Measurements from ENCODE around the genes TRIM72, PYDC1, ARMC5 and SLC5A2.

- RRBS = no CpG with 5 or more reads among the region's 7 CpGs
Observed at GRCh38 chr16:30839207-30839997, 52.4 kb upstream of the ZNF629 start.

DNA sequence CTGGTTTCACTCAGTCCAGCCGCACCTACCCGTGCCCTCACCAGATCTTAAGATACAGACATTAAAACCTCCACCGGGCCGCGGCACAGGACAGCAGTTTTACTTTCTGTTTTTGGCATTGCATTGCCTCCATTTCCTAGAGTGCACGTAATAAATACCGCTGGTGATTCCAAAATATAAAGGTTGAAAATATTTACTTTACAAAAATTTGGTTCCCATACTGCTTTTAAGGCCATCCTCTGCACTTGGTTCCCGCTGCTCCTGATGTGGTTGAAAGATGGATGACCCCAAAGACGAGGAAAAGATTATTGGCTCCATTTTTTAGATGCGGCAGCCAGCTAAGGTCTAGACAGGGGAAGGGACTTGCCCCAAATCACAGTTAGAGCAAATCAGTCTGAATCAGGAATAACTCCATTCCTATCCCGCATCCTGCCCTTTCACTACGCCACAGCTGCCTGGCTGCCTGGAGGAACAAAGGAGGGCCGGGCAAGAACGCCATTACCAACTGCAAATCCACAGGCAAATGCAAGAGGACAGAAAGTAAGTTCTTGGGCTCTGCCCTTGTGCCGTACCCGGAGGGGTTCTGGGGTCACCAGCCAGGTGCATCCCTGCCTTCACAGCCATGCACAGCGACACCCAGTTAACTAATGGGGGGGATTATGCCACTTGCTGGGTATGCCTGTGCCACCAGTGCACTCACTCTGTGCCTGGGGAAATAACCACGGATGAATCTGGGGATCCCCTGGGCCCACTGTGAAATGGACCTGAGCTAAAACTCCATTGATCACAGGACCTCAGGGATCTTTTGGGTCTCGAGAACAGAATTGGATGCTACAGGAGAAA lies 18.1 kb downstream of the BCL7C start:
- RRBS = 7% methylated on average over 4 of the region's 19 CpGs

- RRBS = 11% methylated on average over 17 of the region's 54 CpGs
Observed at GRCh38 chr16:30947783-30948902, 725 bp upstream of the ORAI3 start.

DNA sequence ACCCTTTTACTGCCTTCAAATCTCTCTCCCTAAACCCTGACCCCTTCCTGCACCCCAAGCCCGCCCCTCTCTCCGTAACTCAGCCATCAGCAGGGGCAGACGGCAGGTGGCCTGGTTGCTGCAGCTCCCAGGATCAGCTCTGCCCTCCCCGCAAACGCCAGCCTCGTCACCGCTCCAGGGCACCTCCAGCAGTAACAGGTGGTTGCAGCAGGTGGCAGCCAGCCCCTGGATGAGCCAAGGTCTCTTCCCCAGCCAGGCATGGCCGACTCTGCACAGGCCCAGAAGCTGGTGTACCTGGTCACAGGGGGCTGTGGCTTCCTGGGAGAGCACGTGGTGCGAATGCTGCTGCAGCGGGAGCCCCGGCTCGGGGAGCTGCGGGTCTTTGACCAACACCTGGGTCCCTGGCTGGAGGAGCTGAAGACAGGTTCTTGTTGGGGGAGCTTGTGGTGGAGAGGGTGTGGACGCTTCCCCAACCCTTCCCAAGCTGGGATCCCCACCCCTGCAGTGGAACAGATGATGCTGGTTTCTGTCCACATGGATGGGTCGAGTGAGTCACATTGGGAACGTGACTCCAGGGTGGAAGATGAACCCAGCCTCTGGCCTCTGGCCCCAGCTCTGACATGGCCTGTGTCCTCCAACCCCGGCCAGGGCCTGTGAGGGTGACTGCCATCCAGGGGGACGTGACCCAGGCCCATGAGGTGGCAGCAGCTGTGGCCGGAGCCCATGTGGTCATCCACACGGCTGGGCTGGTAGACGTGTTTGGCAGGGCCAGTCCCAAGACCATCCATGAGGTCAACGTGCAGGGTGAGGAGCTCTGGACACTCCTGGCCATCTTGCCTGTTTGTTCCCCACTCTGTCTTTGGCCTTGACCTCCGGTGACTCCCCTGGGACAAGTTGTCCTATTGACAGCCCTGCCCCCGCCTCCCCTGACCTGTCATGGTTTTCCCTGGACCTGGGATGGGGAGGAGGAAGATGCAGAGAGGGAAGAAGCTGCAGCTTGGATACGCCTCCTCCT lies 701 bp downstream of the HSD3B7 start:
- RRBS = no CpG with 5 or more reads among the region's 26 CpGs

DNA sequence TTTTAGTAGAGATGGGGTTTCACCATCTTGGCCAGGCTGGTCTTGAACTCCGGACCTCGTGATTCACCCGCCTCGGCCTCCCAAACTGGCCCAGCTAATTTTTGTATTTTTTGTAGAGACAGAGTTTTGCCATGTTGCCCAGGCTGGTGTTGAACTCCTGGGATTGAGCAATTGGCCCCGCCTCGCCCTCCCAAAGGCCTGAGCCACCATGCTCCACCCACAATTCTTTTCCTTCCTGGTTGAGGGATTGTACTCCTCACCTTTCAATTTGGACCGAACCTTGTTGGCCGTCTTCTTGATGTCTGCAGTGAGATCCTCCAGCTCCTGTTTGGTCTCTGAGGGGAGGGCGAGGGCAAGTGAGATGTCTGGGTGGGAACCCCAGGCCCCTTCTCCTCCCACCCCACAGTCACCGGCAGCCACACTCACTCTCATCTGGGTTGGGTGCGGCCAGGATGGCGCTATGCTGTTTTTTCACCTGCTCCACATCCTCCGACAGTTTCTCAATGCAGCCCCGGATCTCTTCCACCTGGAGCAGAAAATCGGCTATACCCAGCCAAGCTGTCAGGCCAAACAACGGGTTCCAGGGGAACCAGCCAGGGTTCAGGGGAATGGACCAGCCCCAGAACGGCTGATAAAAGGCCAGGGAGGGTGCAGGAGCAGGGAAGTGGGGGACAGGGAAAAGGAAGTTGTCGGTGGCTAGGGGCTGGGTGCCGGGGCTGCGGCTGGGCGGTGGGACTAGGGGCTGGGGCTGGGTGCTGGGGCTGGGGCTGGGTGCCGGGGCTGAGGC lies 9.6 kb downstream of the STX1B start:
- RRBS = 90% methylated on average over 8 of the region's 22 CpGs

DNA sequence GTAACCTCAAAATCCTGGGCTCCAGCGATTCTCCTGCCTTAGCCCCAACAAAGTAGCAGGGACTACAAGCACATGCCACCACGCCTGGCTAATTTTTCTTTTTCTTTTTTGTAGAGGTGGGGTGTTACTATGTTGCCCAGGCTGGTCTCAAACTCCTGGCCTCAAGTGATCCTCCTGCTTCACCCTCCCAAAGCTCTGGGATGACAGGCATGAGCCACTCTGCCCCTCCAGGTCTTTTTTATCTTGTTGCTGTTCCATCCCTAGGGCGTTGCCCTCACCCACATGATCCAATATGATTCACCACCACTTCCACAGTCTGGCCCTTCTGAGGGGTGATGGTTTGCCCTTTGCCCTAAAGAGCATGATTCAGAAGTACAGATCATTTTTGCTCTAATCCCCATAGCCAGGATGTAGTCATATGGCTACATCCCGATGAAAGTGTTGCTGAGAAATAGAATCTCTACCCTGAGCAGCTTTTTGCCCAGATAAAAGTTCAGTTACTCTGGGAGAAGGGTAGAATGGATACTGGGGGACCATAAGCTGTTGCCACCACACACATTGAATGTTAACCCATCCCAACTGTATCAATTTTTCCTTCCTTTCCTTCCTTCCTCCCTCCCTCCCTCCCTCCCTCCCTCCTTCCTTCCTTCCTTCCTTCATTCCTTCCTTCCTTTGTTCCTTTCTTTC lies 18.8 kb downstream of the STX4 start:
- RRBS = no CpG with 5 or more reads among the region's 4 CpGs

- RRBS = no CpG with 5 or more reads among the region's 9 CpGs
Observed at GRCh38 chr16:31071509-31072535, 2.2 kb downstream of the ZNF668 start.

DNA sequence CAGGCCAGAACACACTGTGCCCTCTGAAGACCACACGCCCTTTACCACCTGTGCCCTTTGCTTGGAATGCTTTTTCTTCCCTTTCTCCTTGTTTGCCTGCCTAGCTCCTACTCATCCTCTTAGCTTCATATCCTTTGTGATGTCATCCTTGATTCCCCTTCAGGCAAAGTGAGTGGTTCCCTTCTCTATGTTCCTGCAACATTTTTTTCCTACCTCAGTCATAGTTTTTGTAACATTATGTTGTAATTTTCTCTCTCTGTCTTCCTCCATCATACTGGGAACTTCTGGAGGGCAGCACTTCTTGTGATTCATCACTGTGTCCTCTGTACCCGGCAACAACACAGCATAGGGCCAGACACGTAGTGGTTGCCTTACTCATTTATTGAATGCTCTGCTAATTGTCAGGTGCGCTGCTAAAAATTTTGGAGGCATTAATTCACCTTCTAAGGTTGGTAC lies 973 bp downstream of the KAT8 start:
- RRBS = no CpG with 5 or more reads among the region's 4 CpGs

DNA sequence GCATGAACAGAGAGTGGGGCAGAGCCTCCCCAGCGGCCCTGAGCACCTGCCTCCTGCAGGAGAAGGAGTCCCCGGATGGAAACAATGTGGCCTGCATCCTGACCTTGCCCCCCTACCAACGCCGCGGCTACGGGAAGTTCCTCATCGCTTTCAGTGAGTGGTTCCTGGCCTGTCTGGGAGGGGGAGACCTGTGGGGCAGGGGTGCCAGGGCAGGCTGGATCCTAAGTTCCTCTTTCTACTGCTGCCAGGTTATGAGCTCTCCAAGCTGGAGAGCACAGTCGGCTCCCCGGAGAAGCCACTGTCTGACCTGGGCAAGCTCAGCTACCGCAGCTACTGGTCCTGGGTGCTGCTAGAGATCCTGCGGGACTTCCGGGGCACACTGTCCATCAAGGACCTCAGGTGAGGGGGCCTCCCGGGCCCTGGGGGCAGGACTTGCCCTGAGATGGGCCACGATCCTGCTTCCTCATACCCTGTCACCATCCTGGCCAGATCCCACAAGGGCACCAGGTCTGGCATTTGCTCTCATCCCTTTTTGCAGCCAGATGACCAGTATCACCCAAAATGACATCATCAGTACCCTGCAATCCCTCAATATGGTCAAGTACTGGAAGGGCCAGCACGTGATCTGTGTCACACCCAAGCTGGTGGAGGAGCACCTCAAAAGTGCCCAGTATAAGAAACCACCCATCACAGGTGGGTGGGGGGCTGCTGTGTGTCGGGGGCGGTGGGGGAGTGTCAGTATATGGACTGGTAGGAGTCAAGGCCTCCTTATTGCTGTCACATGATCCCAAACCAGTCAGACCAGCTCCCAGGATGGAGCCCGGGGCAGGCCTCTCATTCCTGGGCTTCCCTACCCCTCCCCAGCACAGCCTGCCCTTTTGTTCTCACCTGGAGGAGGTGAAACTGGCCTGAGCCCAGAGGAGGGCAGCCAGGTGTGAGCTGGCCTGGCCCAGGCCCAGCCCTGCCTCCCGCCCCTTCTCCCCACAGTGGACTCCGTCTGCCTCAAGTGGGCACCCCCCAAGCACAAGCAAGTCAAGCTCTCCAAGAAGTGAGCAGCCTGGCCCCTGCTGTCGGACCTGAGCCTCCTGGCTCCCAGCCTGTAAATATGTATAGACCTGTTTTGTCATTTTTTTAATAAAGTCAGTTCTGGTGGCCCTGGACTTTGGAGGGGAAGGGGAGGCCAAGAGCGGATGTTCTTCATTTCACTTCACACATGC lies 4.9 kb downstream of the PRSS8 start:
- RRBS = 95% methylated on average over 3 of the region's 22 CpGs

DNA sequence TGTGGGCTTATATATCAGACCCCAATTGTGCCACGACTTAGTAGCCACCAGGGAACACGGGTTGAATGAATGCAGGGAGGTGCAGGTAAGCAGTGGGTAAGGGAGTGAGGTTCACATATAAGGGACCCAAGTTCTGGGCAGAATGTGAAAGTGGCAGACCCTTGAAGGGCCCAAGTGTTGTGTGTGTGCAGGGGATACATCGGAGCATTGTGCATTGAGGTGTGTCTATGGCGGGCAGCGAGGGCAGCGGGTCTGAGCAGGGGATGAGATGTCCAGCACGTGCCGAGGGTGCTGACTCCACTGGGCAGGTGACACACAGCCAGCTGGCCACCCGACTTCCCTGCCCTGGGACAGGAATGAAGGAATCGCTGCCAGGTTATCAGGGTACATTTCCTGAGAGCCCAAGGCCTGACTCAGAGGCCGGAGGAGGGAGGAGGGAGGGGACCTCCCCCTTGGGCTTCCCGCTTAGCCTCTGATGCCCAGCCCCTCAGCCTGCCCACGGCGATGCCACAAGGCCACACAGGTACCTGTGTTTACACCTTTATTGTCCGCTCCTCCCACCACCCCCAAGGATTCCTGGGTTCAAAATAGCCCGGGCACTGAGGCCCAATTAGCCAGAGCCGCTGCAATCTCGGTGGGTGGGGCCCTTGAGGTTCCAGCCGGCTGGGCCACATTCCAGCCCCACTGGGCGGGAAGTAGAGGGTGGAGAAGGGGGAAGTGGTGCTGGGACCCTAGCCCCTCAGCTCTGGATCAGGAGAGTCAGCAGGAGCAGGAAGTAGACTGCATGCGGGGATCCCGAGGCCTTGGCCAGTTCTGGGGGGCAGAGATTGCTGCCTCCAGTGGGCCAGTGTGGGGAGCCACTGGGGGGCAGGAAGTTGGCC lies 3.1 kb upstream of the PRSS8 start:
- RRBS = 8% methylated on average over 4 of the region's 22 CpGs

DNA sequence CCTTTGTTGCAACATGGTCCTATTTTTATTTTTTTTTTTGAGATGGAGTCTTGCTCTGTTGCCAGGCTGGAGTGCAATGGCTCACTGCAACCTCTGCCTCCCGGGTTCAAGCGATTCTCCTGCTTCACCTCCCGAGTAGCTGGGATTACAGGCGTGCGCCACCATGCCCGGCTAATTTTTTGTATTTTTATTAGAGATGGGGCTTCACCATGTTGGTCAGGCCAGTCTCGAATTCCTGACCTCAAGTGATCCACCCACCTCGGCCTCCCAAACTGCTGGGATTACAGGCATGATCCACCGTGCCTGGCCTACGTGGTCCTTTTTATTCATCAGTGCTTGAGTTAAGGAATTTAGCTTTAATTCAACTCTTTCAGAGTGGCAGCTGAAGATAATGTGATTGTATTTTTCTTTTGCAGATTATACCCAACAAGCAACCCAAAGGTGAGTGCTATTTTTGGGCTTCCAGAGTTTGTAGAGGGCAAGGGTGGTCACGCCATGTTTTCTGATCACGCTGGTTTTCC lies 2.1 kb downstream of the FUS start:
- RRBS = no CpG with 5 or more reads among the region's 12 CpGs

- RRBS = no CpG with 5 or more reads among the region's 1 CpG
Observed at GRCh38 chr16:31188701-31189489, 9.0 kb downstream of the FUS start.

DNA sequence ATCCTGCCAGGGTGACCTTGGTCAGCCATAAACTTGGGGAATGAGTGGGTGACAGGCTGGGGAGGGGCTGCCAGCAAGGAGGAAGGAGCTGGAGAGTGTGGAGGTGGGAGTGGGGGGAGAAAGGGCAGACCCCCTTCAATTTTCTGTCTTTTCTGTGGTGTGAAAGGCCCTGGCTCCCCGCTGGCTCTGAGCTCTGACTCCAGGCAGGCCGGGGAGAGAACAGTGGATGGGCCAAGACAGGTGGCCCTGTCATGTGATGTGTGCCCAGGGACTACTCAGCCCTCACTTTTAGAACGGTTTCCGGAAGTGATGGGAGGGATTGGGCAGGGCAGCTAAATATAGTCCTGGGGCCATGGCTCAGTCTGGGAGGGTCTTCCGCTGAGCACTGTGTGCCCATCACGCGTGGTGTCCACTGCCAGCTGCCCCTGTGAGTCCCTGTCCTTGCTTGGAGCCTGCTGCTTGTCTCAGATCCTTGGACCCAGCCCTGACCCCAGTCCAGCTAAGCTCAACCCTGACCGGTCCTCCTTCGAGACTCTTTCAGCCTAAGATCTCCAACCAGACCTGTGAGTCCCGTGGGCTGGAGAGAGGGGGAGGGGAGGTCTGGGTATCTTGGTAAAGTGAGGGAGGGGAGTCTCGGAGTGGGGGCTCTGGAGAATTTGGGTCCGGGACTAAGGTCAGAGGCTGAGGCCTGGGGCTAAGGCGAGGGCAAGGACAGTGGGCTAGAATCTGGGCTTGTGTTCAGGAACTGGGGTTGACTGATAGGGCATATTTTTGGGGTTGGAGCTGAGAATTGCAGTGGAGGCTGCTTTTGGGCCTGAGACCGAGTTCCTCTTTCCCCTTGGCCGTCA lies at the start of gene TRIM72:
Gene TRIM72 (plus strand): TSS at position 385 of the 848 bp plus-strand sequence.
- RRBS = 25% methylated on average over 3 of the region's 15 CpGs

DNA sequence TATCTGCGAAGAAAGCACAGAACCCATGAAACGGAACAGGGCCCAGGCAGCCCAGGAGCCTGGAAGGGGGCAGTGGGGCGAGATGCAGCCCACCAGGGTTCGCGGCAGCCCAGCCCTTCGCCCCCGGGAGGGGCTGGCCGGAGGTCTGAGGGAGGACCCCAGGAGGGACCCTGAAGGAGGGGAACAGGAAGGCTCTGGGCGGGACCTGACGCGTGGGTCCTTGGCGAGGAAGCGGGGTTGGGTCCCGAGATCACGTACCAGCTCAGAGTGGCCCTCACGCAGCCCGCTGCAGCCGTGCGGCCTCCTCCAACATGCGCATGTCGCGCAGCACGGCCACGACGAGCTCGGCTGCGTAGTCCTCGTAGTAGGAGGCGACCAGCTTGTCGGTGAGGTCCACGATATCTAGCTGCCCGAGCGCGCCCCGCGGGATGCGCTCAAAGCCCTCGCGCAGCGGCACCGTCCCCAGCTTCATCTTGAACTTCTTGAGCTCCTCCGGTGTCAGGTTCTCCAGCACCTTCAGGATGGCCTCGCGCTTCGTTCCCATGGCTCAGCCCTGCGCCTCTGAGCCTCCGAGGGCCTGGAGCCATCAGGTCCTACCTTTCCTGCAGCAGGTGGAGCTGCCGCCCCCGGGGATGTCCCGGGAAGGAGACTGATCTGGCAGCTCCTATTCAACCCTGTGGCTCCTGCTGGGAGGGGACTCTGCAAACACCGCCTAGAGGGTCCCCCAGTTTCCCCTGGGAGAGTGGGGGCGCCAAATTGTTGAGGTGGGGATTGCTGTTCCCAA lies at the start of gene PYDC1:
Gene PYDC1 (minus strand): TSS at position 651 of the 784 bp plus-strand sequence.
- RRBS = no CpG with 5 or more reads among the region's 52 CpGs

- RRBS = no CpG with 5 or more reads among the region's 6 CpGs
Observed at GRCh38 chr16:31348493-31349252, 6.3 kb upstream of the ITGAX start.

DNA sequence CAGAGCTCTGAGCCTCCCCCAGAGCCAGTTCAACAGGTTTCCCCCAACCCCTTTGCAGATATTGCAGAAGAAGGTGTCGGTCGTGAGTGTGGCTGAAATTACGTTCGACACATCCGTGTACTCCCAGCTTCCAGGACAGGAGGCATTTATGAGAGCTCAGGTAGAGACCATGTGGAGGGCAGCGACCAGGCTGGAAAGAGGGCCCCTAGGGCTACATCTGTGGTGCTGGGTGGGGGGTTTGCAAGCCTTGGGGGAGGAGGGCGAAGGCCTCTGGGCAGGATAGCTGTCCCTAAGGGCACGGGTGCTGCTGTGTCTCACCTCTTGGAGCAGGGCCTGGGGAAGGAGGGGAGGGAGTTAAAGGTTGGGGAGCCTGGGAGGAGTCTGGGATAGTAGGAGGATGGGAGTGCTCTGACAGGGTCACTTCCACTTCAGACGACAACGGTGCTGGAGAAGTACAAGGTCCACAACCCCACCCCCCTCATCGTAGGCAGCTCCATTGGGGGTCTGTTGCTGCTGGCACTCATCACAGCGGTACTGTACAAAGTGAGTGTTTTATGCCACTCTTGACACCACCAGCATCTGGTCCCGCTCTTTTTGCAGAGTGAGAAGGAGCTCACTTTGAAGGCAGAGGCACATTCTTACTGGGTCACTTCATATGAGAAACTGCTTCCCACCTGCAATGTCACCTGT lies 12.5 kb upstream of the ITGAD start:
- RRBS = no CpG with 5 or more reads among the region's 13 CpGs

GRCh38 chr16:31458509-31459563 lies at the start of gene ARMC5:
TSS of gene ARMC5 (plus strand) at chr16:31459501.
- RRBS = 1% methylated on average over 31 of the region's 100 CpGs

DNA sequence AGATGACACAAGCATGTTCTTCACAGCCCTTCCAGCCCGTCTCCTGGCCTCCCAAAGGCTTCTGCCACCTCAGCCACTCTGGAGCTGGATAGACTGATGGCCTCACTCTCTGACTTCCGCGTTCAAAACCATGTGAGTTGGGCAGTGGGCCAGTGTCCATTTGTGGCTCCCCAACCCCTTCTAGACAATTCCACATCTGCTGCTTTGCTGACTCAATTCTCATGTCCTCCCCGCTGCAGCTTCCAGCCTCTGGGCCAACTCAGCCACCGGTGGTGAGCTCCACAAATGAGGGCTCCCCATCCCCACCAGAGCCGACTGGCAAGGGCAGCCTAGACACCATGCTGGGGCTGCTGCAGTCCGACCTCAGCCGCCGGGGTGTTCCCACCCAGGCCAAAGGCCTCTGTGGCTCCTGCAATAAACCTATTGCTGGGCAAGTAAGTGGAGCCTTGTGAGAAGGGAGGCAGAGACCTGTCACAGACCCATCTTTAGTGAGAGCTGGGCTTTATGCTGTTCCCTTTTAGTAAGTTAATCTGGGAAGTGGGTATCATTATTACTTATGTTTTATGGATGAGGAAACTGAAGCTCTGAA lies 2.5 kb downstream of the TGFB1I1 start:
- RRBS = 83% methylated on average over 1 of the region's 9 CpGs

GRCh38 chr16:31482891-31483194 lies at the start of gene SLC5A2:
TSS of gene SLC5A2 (plus strand) at chr16:31483123.
- RRBS = no CpG with 5 or more reads among the region's 4 CpGs

DNA sequence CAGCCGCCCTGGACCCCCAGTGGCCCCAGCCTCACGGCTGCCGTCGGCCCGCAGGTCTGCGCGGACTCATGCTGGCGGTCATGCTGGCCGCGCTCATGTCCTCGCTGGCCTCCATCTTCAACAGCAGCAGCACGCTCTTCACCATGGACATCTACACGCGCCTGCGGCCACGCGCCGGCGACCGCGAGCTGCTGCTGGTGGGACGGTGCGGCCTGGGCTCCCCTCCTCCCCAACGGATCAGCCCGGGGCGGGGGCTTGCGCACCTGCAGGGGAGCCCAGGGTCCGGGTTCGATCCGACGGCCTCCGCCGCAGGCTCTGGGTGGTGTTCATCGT lies 5.6 kb downstream of the SLC5A2 start:
- RRBS = 4% methylated on average over 11 of the region's 34 CpGs

Data from choroid plexus epithelial cell (primary cell).